Mesenteric fat pad (tissue), 1 donor: Measurements from ENCODE around the genes UGT1A5 and MROH2A.

- PRO-cap = no peak
These were observed 27.5 kb downstream of the KCNJ13 start for GRCh38 chr2:232748877-232749287.

- PRO-cap = no peak
These were observed 16.5 kb upstream of the KCNJ13 start for GRCh38 chr2:232792731-232793459.

GRCh38 chr2:232838270-232838993, 31.6 kb upstream of the SNORC start:
- PRO-cap = no peak

DNA sequence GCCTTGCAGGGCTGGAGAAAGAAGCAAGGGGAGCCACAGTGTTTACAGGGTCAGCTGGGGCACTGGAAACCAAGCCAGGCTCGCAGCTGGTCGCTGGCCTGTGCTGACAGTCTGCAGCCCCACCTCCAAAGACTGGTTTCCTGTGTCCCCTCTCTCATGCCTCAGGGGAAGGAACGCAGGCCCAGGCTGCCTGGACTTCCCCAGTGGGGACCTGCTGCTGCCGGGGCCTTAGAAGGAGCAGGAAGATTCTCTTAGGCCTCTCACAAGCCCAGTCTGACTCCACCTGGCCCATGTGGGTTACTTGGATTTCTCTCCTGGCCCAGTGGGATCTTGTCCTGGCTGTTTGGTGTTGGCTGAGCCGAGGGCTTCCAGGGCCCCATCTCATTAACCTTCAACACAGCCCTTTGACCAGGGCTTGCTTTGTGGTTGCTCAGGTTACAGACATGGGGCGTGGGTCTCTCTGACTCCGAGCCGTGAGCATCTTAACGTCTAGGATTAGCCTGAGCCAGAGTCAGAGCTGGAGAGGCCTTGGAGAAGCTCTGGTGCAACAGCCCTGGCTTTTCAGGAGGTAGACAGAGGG, 1.8 kb downstream of the INPP5D start:
- PRO-cap = no peak

GRCh38 chr2:233092313-233092897, 32.3 kb downstream of the INPP5D start:
- PRO-cap = no peak

GRCh38 chr2:233143140-233143424, 82.9 kb downstream of the INPP5D start:
- PRO-cap = no peak

GRCh38 chr2:233165502-233166066, 85.9 kb upstream of the ATG16L1 start:
- PRO-cap = no peak

GRCh38 chr2:233170949-233171221, 80.6 kb upstream of the ATG16L1 start:
- PRO-cap = no peak

- PRO-cap = no peak
These were observed 50.6 kb upstream of the ATG16L1 start for GRCh38 chr2:233200927-233201283.

DNA sequence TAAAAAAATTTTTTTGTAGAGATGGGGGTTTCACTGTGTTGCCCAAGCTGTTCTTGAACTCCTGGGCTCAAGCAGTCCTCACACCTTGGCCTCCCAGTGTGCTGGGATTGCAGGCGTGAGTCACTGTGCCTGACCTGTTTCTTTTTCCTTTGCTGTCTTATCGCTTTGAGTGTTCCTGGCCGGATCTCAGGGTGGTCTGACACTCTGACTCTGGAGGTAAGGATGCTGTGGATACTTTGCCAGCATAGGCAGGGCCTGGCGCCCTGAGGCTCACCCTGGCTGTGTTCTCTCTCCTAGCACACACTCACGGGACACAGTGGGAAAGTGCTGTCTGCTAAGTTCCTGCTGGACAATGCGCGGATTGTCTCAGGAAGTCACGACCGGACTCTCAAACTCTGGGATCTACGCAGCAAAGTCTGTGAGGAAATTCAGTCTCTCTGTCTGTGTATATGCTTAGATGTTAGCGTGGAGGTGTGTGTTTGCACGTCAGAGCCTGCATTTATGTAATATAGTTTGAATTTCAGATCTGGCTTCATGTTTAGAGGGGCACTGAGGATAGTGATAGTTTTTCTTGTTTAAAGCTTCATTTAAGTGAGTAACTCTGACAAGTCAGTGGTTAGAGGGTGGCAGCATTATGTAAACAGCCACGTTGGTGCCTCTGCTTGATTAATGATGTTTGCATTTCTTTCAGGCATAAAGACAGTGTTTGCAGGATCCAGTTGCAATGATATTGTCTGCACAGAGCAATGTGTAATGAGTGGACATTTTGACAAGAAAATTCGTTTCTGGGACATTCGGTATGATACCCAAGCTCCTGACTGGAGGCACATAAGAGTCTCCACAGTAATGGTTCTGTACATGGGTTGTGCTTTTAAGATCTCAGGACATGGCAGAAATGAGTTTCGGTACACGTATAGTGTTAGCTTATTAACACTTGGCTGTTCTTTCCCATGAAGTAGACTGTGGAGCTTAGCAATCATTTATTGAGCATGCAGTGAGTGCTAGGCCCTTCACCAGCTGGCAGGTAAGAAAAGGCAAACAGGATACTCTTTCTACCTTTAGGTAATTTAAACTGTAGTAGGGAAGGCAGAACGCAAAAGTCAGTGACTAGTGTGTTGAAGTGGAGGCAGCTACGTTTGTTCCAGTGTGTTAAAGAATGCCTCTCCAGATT, 17.7 kb upstream of the SAG start:
- PRO-cap = no peak

DNA sequence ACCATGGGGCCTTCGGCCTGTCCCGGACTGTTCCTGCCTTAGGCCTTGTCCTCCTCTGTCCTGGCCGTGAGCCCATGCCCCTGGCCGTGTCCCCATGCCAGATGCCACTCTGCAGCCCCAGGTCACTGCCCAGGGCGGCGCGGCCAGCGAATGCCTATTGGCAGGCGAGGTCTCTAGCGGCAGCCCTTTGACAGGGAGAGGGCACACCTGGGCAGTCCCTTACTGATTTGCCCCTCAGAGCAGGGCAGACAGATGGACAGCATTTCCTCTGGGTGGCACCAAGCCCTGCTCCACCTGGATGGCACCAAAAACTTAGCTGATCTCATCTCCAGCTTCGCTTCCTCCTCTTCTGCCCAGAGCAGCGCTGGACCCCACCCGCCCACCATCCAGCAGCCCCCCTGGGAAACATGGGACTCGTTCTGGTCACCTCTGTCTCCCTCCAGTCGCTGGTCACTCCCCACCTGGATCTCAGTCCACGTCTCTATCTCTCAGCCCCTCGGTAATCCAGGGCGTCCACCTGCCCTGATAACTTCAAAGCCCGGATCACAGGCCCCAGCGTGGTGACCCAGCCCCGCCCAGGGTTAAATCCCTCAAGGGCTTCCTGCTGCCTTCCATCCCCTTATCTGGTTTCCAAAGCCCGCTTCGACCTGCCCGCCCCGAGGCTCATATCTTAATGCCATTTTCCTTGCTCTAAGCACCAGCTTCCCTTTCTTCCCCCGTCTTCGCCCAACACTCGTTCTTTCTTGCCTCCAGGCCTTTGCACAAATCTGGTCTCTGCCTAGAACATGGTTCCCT, 905 bp upstream of the DGKD start:
- PRO-cap = no peak

DNA sequence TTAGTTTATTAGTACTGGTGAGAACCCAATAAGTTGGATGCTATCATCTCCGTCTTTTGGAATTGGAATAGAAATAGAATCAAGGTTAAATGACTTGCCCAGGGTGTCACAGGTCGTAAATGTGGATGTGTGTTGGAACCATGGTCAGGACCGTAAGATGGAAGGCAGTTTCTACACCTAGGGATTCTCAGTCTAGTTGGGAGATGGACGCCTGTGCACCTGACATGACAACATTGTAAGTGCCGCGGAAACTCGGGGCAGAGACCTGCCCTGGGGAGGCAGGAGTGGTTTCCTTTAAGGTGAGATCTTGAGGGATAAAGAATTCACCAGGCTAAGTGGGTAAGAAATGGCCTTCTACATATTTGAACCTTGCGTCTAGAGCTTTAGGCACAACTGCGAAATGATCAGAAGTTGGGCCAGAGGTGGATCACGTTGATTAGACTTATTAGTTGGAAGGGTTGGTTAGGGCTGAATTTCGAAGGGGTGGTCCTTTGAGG, 1.6 kb downstream of the DGKD start:
- PRO-cap = no peak

DNA sequence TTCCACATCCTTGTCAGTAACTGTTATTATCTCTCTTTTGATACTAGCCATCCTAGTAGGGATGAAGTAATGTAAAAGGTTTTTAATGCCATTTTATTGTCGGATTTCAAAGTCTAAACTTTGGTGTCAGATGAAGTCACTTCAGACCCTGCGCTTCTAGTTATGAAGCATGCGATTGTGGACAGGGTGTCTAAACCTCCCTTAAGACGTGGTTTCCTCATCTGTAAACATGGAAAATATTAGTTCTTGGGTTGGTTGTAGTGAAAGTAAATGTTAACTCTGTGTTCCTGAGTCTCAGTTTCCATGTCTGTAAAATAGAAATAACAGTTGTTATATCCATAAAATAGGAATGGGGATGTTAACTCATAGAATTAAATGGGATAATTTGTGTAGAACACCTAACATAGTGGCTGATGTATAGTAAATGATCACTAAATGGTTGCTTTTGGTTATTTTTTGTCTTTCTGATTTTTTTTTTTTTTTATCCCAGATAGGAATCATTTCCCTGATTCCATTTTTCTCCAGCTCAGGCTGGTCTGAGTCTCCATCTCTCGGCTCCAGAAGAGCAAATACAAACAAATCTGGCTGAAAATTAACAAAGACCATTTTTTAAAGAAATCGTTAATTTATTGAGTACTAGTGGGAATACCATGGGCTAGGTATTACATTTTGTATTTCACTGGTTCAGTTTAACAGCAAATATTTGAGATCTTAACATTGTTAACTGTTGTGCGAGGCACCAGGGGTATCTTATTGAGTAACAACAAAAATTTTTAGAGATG, 4.9 kb downstream of the DGKD start:
- PRO-cap = no peak

DNA sequence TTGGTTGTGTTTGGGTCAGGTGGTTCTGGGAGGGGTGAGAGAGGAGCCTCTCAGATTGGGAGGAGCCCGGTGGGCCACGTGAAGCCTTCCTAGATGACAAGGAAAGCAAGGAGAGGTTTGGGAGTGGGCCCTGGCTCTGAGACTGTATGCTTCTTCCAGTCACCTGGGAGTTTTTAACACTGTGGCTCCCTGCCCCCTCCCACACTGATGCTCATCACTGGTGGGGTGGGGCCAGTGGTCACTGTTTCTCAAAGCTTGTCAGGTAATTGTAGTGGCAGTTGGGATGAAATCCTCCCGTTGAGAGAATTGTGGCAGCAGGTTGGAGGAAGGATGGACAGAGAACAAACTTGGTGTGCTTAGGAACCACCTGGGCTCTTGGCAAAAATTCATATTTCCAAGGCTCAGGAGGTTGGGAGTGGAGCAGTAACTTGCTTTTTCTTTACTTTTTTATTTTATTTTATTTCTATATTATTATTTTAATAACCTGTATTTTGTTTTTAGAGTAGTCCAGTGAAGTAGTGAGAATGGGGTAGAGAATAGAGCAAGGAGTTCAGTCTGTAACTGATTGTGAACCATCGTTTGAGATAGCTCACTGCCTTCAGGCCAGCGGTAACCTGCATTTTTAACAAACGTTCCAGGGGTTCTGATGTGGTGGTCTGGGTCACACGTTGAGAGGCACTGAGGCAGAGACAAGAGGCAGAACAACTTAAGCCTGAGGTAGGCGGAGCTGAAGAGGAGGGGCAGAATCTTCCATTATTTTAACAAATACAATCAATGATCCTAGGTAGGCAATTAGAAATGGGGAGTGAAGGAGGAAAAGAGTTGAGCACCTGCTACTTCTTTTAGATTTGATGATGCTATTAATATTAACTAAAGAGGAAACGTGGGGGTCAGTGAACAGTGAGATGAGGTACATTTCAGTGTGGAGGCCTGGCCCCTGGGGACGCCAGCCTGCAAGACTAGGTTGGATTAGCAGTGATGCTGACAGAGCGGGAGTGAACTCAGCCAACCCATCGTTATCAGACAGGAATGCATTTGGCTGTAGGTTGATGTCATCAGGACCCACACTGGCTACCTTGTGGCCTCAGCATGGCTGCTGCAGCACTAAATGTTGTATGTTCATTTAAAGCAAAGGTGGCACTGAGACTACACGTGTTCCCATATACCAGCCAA, 25.4 kb downstream of the DGKD start:
- PRO-cap = no peak

DNA sequence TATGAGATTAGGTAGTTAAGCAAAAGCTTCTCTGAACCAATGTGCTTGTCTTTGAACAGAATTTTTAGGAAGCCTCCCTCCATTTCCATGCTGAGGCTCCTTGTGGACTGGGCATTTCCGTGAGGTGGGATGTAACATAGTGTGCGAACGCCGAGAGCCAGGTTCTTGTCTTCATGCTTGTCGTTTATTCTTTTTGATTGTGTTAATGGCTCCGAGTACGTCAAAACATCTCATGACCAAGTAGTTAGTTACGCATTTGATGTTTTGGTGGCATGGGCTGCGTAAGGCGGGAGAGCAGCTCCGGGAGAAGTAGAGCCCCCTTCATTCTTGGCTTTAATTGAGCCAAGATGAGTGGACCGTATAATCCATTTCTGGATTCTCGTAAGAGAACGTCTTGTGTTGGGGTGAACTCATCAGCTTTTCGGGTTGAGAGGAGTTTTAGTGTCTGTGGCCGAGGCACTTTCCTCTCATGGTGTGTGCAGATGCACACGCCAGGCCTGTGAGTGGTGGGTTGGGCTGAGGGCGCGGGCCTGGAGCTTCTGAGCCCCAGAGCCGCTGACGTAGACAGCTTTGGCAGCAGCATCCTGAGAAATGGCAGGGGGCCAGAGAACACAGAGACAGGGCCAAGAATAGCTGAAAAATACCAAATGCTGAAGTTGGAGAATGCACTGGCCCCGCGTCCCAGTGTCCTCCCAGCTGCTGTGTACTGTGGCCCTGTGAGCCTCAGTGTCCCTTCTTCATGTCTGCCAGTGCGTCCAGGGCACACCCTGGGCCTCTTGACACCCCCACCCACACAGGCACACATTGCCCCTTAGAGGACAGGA, 33.2 kb downstream of the DGKD start:
- PRO-cap = no peak

DNA sequence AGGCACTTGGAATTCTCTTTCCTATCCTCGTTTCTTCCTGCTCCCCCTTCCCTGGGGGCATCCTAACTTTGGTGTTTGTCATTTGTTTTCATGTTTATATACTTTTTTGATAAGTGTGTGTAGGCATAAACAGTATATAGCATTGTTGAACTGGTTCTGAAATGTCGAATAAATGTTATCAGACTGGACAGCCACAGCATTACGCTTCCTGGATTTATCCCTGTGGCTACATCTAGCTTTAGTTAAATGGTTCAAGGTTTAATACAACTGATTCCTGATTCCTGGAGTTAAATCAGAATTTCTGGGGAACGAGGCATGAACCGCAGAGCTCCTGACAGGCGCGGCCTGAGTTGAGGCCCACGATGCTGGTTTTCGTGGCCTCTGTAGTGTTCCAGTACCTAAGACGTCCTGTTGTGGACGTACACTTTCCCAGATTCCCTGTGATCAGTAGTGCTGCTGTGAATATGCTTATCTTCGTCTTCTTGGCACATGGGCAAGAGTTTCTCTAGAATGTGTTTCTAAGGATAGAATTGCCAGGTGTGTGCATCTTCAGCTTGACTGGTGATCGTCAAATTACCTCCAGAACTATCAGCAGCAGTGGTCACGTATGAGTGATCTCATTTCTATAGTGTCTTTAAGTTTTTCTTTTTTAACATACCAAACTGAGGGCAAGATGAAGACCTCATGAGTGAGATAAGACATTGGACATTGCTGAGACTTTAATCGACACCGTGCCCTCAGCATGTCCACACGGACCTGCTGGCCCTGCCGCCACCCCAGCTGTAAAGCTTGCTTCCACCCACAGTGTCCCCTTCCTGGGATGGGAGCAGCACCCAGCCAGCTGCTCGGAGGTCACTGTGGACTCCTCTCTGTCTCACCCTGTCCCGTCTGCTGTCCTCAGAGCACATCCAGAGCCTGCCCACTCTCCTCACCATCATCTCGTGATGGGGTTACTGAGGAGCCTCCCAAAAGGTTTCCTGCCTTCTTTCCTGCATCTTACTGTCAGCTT, 66.4 kb downstream of the DGKD start:
- PRO-cap = no peak

- PRO-cap = no peak
These were observed 80.9 kb downstream of the USP40 start for GRCh38 chr2:233485533-233486163.

GRCh38 chr2:233712361-233713093, at the start of gene UGT1A5:
UGT1A5 (plus strand) TSS chr2:233712907.
- PRO-cap = no peak

GRCh38 chr2:233766239-233766860, 6.3 kb downstream of the UGT1A1 start:
- PRO-cap = no peak

- PRO-cap = no peak
These were observed at the start of gene MROH2A for GRCh38 chr2:233778149-233778588. MROH2A (plus strand) TSS chr2:233778330.